ENCODE measurements around a stretch of chr7.

DNA sequence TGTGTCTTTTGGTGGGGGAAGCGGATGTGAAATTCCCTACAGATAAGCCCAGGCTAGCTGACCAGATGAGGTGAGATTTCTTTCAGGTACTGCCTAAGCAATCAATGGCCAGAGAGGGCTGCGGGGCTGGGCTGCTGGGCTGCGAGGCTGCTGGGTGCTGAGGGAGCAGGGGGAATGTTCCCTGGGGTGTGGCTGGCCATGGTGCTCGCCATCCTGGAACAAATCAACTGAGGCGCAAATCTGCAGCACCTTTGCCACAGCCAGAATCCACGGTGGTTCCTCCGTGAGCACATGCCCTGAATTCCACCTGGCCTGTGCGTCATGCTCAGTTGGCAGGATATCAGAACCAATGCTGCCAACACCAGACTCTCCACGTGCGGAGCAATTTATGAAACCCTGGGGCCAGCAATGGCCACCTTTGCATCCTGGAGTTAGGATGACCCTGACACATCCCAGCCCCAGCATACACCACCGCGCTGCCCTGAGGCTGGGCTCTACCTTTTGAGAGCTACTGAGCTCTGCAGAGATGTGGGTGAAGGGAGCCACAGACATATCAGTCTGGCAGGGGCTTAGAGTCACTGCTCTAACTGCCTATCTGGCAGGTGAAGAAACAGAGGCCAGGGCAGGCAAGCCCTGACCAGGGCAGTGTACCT is 42.1 kb downstream of the SYPL1 start:
- PRO-cap = bidirectional peak, plus-strand start at position 389 of the sequence, minus-strand start at position 229 of the sequence

- PRO-cap = unidirectional peak, plus-strand start at chr7:106111711; bidirectional peak, plus-strand start at chr7:106112014, minus-strand start at chr7:106111991
Measured at GRCh38 chr7:106111499-106112145, 490 bp downstream of the SYPL1 start.

- PRO-cap = no peak
Measured at GRCh38 chr7:106177696-106178200, 65.6 kb upstream of the SYPL1 start.

- PRO-cap = no peak
Measured at GRCh38 chr7:106178749-106179159, 66.6 kb upstream of the SYPL1 start.

- PRO-cap = no peak
Measured at GRCh38 chr7:106182006-106182208, 69.8 kb upstream of the SYPL1 start.

- PRO-cap = no peak
Measured at GRCh38 chr7:106239368-106239839, 45.4 kb downstream of the NAMPT start.

DNA sequence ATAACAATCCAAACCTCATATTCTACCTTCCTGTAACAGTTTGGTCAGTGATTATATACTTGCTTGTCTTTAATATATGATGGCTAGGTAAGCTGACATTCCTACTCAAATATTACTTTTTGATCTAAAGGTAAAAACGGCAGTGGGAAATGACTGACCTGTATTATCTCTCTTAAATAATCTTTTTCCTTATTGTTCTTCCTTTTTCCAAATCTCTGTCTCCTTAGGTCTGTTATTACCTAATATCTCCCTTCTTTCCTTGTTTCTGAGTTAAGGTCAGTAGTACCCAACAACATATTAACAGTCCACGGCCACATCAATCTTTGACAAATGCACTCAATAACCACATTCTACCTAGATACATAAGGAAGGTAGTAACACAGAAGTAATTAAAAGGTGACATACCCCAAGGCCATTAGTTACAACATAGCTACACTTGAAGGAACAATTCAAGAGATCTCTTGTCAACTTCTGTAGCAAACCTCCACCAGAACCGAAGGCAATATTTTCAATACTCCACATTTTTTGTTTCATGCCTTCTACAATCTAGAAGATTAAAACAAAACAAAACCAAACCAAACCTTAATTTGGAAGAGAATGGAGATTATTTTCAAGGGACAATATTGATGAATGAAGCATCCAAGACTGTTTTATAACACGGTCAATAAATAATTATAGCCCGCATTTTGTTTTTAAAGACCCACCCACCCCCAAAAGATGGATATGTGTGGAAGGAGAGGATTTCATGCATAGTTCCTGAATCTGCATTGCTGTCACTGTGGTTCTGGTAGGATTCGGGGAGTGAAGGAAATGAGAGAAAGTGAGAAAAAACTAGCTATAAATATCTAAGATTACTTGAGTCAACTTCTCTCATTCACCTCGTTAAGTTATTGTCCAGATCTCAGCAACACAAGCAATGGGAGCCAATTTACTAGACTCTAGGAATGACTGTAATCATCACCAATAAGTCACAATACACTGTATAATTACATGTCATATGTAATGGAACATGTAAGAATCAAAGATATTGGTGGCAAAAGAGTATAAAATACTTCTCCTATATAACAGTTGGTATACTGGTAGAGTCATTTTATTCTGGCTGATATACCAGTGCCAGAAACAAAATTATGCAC is 30.5 kb downstream of the NAMPT start:
- PRO-cap = no peak

DNA sequence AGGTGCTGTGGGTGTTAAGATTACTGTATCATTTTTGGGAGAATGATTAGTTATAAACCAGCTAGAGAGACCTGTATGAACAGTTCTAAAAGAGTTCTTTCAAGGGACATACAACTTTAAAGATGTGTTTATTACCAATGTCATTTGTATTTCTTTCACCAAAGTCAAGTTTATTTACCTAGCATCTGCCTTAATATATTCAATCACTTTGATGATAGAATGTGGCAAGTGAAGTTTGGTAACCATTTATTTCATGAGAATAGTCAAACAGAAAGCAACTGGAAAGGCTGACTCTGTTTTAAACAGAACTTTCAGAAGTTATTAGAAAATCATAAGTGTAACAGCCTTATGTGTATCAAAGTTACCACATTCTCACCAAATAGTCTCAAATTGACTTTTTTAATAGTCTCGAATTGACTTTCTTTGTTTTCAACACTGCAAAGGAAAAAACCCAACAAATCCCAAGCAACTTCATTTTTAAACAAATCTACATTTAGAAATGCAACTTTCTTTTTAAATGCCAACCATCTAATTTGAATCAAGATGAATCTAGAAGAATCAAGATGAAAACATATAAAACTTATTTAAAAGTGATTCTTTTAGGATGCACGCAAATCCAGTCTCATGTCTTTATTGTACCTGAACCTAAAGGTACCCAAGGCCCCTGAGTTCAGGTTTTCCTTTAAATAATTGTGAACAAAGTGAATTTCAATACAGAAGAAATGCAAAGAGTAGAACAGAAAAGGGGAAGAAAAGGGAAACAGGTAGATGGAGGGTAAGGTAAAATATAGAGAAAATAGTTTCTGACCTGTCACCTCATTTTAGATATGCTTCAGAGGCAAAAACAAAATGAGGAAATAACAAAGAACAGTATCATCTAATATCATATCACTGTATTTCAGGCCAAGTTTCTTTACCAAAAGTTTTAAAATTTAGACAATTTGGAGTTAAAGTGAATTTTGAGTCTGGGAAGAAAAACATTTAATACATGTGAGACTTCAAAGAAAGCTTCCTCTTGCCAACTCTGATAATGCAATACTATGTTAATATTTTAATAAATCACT is 29.4 kb downstream of the NAMPT start:
- PRO-cap = no peak

DNA sequence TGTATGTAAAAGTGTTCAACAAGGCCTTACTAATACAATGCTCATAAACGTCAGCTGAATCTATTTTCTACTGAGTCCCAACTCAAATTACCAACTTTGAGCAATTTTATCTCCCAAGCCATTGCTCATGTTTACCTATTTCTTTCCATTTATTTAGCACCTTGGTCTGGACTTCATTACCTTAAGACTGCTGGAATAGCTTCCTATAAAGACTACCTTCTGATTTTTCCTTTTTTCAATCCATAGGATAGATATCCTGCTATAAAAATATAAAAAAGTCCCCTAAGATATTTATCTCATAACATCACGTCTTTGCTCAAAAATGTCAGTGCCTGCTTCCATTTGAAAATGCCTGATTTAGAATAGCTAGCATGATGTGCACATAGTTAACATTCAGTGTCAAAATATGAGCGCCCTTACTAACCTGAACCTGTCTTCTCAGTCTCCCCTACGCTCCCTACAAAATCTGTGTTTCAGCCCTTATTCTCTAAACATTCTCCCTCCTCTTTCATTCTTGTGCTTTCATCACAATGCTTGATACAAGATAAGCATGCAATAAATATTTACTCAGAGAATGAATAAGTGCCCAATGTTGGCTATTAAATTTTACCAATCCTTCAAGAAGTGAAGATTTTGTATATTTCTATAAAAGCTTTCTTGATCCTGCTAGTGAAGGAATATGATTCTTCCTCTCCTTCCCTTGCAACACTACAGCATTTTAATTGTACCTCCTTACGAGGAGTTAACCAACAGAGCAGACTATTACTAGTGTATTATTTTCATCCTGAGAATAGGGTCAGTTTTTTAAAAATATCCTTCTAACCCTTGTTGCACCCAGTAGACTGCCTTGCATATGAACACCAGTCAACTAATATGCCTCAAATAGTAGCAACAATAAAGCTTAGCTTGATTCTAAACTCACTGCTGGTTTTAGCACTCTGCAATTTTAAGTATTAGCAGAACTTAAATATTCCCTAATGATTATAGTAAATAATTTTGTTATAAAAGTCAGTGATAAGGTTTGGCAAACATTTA is 18.0 kb downstream of the NAMPT start:
- PRO-cap = no peak

- PRO-cap = unidirectional peak, minus-strand start at chr7:106287920
Measured at GRCh38 chr7:106287713-106288051, 2.9 kb upstream of the NAMPT start.

DNA sequence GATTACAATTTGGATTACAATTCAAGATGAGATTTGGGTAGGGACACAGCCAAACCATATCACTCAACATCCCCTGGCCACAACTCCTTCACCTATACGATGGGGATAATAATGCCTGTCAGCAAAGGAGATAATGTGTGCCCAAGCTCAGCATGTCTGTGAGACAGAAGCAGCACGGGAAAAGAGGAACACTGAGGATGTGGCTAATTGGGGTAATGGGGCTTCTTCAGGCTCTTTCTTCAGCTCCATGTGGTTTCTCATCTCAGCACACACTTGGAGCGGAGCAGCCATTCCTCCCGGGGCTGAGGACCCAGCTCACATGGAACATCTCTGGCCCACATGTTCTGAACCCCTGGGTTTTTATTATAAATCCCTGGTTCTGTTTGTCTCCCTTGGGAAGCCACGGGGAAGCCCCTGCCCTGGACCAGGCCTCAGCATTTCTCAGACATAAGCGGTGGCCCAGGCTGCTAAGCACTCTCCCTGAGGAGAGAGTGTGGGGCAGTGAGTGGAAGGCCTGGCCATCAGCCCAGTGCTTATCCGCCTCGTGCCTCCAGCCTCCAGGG is 136.0 kb upstream of the NAMPT start:
- PRO-cap = no peak

- PRO-cap = no peak
Measured at GRCh38 chr7:106610954-106611516, 49.9 kb downstream of the CCDC71L start.

DNA sequence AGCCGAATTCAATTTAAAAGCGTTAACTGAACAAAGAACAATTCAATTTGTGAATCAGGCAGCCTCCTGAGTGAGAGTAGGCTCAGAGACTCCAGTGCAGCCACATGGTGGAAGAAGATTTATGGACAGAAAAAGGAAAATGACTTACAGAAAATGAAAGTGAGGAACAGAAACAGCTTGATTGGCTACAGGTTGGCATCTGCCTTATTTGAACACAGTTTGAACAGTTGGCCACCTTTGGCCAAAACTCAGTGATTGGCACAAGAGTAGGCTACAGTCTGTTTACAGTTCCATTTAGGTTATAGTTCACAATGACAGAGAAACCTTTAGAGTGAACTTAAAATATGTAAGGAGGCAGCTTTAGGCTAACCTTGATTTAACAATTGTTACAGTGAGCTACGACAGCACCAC is 86.3 kb upstream of the CCDC71L start:
- PRO-cap = no peak

DNA sequence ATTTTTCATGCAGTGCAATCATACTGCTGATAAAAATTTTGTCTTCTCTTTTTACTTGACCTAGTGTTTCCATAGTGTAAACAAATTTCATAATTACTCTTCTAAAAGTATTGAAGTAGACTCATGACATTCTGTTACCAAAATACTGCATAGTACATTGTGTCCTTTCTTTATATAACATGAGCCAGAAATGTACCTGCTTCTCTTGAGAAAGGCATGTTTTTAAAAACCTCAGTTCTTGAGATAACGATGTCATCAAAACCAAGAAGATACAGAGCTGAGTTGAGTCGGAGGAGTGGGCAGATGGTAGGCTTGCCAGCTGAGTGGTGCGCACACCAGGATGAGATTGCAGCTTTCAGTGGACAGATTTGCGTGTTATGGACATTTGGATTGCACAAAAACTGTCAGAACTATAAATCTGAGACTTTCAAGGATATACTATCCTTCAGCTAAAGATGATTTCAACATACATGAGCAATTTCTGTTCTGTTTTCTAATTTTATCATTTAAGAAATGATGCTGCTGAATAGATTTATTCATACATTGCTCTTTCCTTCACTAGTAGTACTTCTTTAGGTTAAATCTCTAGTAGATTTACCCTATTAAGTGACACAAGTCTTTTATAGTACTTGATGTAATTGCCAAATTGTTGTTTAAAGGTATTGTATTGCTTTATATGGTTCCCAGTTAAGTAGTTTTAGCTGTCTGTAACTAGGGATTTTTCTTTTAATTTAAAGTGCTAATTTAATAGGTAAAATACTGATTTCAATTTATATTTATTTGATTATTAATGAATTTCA is 25.0 kb downstream of the PRKAR2B start:
- PRO-cap = no peak

GRCh38 chr7:107182428-107182731 is 13.6 kb downstream of the HBP1 start:
- PRO-cap = no peak

GRCh38 chr7:107628724-107629110 is 31.9 kb upstream of the SLC26A4 start:
- PRO-cap = no peak

DNA sequence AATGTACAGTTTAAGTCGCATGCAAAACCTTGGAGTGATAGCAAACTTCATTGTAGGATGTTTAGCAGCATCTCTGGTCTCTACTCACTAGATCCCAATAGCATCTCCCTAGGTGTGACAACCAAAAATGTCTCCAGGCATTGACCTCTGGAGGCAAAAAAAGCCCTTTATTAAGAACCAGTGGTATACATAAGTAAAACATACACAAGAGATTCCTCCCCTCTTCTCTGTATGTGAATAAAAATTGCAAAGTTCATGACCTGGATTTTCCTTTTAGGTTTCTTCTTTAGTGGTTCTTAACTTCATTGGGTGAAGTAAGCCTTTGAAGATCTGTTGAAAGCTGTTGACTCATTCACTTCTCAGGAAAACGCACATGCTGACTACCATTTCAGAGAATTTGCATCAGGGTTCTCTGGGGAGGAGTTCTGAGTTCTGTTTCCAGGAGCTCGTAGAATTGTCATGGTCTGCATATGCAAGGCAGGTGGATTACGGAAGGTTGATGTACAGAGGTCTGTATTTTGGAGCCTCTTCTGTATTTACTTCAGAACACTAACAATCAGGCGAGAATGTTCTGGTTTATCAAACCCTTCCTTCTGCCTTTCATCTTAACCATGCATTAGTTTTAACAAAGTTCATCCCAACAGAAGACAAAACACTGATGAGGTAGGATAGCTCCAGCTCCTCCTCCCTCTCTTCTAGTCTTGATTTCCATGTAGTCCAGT is 993 bp upstream of the SLC26A4 start:
- PRO-cap = no peak

- PRO-cap = no peak
Measured at GRCh38 chr7:107760908-107761496, 17.1 kb downstream of the CBLL1 start.

DNA sequence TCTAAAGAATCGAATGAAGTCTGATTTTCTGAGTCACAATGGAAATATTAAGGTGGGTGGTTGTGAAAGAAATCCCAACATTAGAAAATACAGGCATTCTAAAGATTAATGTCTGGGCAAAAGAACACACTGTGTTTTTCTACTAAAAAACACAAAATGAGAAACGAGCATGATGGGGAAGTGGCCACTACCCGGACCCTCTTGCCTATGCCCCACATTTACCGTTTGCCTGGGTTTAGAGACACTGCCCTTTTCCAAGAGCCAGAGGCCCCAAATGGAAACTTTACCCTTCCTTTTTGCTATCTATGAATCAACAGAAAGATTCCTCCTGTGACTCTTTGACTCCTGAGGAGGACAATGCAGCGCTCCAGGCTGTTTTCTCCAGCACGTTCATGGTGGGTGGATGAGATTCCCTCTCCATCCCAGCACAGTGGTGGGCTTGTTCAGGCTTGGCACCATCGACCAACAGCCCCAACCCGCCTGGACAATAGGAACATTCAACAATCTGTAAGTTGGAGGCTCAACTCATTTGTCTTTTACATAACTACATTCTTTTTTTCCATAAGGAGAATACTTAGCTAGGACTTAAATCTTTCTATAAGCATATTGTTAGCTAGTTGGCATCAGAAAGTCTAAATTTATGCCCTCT is 55.8 kb downstream of the DLD start:
- PRO-cap = no peak

DNA sequence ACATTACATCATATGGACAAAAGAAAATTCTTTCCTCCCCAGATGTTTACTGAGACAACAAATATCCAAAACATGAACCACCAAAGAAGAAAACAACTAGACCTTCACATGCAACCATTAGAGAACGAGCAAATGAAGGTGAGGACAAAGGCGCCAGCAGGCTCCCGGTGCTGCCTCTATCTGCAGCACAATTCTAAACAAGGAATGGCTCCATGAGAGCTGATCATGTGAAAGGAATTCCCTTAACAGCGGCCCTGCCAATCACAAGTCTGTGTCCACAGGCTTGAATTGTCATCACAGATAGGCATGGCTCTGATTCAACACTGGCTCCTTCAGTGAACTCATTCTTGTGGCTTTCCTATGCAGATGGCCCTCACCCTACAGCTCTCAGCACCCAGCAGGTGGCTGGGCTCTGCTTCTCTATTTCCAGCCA is 36.3 kb downstream of the LAMB1 start:
- PRO-cap = no peak